AG09309 (cell line): Measurements from ENCODE around the genes LUC7L3, NME1, MBTD1, STXBP4 and TMEM100.

- RRBS, result no CpG with 5 or more reads among the region's 3 CpGs
These were observed 11.4 kb downstream of the ABCC3 start for GRCh38 chr17:50645787-50646791.

DNA sequence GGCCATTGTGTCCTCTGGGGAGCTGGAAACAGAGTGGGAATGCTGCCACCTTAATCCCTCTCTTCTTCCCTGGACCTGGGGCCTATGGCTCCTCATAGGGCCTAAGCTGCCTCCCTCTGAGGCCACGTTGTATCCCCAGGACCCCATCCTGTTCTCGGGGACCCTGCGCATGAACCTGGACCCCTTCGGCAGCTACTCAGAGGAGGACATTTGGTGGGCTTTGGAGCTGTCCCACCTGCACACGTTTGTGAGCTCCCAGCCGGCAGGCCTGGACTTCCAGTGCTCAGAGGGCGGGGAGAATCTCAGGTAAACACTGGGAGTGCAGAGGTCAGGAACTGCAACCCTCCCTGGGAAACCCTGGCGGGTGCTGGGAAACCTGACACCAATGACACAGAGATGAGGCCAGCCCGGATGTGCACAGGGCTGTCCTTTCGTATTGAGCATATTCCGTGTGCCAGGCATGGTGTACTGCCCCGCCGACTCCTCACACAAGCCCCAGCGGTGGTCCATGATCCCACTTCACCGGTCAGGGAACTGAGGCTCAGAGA lies 23.1 kb downstream of the ANKRD40 start:
- RRBS, result 75% methylated on average over 2 of the region's 15 CpGs

DNA sequence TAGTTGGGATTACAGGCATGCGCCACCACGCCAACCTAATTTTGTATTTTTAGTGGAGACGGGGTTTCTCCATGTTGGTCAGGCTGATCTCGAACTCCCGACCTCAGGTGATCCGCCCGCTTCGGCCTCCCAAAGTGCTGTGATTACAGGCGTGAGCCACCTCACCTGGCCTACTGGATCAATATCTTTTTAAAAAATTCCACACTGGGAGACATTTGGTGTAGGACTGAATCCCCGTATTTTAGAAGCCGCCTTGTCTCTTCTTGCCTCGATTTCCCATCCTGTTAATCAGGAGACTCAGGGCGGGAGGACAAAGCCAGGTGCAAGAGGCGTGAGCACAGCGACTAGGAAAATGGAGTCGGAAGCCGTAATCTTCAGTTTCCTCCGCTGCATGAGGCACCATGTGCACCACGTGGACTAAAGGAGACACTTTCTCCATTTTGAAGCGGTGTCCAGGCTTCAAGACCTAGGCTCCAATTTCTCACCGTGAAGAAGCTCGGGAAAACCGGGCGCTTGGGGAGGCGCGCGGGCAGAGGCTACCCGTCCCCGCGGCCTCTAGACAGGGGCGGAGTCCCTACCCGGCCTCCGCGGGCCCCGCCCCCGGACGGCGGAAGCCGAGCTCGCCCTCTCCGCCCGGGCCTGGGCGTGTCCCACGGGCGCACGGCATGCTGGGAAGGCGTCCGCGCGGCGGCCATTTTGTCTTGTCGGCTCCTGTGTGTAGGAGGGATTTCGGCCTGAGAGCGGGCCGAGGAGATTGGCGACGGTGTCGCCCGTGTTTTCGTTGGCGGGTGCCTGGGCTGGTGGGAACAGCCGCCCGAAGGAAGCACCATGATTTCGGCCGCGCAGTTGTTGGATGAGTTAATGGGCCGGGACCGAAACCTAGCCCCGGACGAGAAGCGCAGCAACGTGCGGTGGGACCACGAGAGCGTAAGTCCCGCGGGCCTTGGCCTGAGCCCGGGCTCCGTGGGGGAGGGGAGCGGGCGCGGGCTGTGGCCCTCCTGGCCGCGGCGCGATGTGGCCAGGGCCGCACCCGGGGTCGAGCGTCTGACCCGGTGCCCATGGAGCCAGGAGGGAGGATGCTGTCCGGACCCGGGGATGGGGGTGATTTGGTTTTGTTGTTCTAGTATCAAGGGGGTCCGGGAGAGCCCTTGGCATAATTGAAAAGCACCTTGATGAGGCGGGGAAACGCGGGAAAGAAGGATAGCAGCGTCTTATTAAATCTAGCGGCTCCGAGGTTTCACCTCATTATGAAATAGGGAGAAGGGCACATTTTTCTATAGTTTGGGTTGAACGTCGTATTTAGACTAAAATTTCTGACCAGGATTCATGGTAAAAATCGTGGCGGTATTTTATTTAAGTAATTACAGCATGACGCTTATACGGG lies at the start of gene LUC7L3:
Gene LUC7L3 (plus strand): TSS at position 699 of the 1,384 bp plus-strand sequence.
- RRBS, result 2% methylated on average over 26 of the region's 106 CpGs

DNA sequence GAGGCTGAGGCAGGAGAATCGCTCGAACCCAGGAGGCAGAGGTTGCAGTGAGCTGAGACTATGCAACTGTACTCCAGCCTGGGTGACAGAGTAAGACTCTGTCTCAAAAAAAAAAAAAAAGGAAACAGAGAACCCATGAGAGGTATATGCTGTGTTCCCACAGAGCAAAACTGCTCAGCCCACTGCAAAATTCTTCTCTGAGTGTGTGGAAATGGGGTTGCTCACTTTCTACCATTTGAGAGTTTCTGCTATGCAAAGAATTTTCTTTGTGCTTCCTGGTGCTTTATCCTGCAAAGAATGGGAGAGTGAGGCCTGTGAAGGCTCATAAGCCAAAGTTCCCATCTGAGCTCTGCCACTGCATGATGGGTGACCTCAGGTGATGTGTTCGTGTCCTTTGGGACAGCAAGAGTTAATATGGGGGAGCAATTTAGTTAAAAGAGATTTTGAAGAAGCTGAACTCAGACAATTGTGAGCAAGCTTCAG lies 22.7 kb upstream of the ANKRD40CL start:
- RRBS, result no CpG with 5 or more reads among the region's 3 CpGs

- RRBS, result no CpG with 5 or more reads among the region's 18 CpGs
These were observed 43.9 kb upstream of the TOB1 start for GRCh38 chr17:50909749-50910807.

- RRBS, result no CpG with 5 or more reads among the region's 16 CpGs
These were observed 51.2 kb upstream of the TOB1 start for GRCh38 chr17:50917154-50917869.

- RRBS, result no CpG with 5 or more reads among the region's 3 CpGs
These were observed 85.7 kb upstream of the TOB1 start for GRCh38 chr17:50951966-50952196.

DNA sequence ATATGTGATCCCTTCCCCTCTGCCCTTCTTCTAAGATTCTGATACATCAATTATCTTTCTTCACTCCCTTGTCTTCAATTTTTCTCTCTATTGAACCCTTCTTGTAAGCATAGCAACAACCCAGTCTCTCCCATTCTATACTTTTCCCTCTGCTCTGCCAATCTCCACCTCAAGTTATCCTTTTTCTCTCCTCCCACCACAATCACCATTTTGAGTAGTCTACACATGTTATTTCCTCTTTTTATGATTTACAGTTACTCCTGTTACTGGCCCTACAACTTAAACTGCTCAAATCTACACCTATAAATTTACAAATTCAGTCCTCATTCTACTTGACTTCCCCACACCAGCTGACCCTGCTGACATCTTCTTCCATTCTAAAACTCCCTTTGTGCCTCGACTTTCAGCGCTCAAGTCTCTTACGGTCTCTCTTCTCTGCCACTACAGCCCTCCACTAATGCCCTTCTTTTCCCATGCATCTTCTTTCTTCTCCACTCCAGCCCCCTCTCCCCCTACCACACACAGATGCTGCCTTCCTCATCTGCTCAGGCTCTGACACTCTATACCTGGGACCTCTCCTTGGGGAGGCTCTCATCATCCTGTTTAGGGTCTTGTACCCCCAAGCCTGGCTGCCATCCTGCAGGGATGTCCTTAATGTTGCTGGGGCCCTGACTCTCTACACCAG lies 84.5 kb downstream of the SPAG9 start:
- RRBS, result no CpG with 5 or more reads among the region's 3 CpGs

GRCh38 chr17:51153189-51153728 lies at the start of gene NME1:
NME1 (plus strand) TSS chr17:51153559.
- RRBS, result 1% methylated on average over 13 of the region's 35 CpGs

DNA sequence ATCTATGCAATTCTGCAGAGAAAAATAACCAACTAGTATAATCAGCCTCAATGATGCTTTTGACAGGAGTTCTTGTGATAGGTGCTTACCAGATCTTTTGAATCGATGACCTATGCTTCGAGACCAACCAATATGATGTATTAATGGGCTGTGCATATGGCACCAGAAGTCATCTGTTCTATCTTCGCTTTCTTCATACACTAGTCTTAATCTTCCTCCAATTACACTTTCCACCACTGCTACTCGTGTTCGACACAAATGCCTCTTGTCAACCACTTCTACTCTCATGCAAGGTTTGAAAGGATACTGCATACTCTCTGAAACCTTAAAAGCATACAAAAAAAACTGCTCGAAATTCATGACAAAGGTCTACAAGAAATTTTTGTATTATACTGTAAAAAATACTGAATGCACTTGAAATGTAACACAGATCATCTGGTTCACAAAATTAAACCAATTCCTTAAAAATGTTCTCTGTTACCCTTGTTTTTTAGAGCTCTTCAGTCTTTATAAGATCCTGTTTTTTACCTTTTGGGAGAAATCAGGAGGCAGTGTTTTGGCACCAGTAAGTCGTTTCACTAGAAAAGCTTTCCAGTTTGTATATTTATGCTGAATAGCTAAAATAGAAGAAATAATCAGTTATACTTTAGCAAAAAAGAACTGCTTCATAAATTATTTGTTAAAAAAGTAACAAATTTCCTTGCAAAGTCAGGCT lies 36.6 kb downstream of the NME2 start:
- RRBS, result no CpG with 5 or more reads among the region's 7 CpGs

GRCh38 chr17:51259897-51260662 lies at the start of gene MBTD1:
MBTD1 (minus strand) TSS chr17:51260049.
- RRBS, result 2% methylated on average over 18 of the region's 63 CpGs

GRCh38 chr17:51430493-51431084 lies 170.2 kb downstream of the UTP18 start:
- RRBS, result no CpG with 5 or more reads among the region's 6 CpGs

DNA sequence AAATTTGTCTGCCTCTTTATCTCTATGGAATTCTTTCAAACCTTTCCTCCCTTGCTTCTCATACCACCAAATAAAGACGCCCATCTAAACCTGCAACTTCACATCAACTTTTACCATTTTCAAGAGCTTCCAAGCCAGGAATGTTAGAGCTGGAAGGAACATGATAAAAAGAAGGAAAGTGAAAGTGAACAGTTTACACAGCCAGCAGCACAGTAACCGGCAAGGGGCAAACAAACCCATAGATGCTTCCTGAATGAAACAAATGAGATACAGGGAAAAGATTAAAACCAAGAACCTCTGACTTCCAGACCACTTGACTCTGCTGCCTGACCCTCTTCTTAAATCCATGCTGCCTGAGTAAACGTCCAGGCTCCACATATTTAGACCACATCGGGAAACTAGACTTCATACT lies 231.1 kb upstream of the CA10 start:
- RRBS, result no CpG with 5 or more reads among the region's 4 CpGs

GRCh38 chr17:54302907-54303297 lies 480.2 kb downstream of the KIF2B start:
- RRBS, result no CpG with 5 or more reads among the region's 1 CpG

DNA sequence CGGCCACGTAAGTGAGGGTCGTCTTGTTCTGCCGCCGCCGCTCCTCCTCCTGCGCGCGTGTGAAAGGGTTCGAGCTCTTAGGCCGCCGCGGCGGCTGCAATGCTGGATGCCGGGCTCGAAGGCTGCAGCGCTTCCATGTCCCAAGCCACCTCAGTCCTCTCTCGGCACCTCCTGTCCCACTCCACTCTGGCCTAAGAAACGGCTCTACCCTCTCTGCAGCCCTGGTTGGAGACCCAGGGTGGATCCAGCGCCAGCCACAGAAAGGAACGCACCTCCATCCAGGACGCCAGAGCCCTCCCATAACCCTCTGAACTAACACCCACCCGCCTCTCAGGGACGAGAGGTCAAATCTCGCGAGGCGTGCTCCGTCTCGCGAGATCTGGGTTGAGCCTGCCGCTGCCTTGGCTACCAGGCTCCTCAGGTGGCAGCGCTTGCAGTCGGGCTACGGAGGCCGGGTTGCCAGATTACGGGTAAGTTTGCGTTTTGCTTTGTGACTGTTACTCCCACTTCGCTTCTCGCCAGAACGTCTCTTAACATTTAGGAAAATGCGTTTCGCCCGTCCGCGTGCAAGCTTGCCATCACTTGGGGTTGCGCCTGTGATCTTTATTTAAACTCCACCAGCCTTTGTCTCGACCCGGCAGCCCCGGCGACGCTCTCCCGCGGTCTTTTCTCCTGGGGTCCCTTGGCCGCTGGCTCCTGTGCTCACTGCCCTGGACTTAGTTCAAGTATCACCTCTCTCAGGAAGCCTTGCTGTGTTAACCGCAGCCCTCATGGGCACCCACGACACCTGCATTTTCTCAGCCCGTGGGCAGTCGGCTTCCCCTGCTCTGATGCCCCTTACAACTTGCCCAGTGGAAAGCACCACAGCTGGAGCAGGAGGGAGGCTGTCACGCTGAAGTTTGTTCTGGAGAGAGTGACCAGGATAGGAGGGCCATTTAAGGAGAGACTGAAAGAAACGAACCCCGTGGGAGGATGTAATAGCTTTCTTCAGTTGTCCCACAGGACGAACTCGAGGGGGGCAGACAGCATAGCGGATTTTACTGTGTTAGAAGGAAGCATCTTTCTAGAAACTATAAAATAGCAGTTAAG lies at the start of gene STXBP4:
Gene STXBP4 (plus strand): TSS at position 420 of the 1,089 bp plus-strand sequence.
- RRBS, result no CpG with 5 or more reads among the region's 64 CpGs

DNA sequence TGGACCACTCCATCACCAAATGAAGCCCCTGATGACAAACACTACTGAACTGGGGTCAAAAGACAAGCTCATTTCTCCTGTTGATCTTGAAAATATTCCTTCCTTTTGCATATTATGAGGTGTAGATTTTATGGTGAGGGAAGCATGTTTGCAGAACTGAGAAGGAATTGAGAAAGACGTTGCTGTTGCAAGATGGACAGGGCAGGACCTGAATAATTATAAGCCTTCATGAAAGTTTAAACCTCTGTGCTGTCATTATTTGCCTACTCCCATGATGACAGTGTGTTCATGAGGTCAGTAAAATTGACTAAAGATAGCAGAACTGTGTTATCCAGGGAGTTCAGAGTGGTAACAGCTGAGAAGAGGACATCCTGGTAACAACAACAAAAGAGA lies 45.4 kb upstream of the HLF start:
- RRBS, result no CpG with 5 or more reads among the region's 1 CpG

DNA sequence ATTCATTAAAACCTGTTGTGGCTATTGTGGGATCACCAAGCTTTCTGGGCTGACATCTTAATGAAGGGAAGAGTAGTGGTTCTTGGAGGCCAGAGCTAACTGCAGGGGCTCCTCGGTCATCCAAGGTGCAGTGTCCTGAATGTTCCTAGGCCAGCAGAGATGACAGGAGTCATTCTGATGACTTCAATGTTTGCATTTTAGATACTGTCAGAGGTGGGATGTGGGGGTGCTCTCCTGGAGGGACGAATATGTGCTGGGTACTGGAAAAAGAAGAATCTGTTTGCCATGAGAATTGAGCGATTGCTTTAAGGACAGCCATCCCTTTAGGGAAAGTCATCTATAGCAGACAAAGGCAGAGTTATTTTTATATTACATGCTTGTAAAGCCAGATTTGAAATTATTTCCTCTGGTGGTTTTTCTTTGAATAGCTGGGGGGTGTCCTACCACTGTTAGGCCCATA lies 7.3 kb downstream of the HLF start:
- RRBS, result no CpG with 5 or more reads among the region's 3 CpGs

DNA sequence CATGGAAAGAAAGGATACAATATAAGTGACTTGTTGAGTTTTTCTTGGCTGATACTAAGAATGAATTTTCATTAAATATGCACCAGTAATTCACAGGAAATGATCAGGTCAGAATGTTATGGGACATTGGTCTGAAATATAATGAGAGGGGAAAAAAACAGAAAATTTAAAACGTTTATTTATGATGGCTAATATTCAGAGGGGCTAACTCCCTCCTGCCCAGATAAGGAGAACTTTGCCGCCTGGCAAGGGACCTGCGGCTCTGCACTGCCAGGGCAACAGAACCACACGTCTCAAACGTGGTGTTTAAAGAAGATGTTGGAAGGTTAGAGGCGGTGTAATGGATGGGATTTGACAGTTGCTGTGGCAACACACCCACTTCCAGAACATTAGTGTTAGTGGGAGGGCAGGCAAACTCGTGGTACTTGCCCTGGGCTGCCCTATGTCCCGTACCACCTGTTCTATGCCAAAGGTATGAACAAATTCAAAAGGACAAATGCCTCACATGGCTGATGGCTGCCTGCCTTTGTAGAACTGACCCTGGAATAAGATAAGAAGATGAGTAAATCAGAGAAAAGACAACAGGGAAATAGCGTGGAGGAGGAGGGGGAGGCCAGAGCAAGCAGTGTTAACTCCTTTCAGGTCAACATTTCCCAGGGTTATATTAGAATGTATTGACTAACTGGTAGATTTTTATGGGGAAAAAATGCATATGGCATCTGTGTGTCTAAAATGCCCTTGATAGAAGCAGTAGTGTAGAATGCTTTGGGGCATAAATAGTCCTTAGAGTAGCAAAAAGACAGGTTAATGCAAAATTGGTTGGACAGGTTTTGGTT lies 30.7 kb downstream of the HLF start:
- RRBS, result no CpG with 5 or more reads among the region's 9 CpGs

DNA sequence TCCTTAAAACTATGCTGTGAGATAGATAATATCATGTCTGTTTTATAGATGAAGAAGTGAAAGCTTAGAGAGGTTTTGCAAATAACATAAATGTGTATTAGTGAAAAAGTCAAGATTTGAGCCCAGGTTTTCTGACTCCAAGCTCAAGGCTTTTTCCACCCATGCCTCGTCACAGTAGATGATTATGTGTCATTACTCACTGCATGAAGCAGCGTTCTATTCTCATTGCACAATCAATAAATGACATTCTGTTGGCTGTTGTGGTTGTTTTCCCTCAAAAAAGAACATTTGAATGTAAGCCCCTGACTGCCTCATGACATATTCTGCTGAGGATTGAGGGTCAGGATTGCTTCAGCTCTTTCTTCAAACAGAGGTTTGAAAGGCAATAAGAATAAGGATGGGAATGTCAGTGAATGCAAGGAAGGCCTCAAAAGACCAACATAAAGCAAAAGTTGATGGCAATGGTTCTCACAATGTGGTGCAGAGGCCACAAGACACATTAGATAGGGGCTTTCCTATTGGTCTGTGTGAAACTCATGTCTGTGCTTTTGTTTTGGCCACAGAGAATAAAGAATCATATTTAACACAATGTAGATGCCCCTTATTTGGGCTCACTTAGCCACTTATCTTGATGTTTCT lies 5.3 kb upstream of the MMD start:
- RRBS, result no CpG with 5 or more reads among the region's 2 CpGs

DNA sequence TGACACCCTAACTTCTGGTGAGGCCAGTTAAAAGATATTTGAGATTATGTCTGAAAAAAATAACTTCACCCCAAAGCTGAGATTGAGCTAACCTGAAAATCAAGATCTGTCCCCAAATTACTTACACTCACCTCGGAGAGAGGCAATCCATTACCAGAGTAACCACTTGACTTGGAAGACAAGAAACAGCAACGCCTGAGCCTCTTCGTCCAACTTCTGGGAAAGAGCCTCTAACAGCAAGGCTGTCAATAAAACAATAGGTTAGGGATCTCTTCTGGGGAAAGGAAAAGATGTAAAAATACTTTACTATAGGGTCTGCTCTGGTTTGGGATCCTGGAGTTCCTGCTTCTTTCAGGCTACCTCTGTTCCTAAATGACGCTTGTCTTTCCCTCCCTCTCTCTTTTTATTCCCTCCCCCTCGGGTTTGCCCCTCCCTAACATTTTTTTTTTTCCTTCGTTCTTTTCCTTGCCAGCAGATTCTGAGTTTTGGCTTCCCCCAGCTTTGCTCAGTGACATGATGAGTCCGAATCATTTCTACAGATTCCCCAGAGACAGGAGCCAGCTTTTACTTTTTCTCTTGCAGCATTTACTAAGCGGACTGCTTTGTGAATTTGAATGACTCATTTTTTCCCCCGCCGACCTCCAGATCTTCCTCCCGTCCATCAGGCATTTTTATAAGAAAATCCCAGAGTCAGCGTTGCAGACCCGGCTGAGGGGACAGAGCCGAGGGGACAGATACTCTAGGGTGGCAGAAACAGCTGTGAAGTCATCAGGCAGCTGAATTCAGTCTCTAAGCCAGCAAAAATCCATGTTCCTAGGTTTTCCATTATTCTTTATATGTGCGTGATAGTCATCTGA lies at the start of gene TMEM100:
Gene TMEM100 (minus strand): TSS at position 377 of the 857 bp plus-strand sequence.
- RRBS, result no CpG with 5 or more reads among the region's 15 CpGs